A375 (cell line): ENCODE data around the gene PPP3R1.

- RAMPAGE, long total RNA = no peak
Observed at GRCh38 chr2:65266205-65266613, 38.6 kb downstream of the ACTR2 start.

DNA sequence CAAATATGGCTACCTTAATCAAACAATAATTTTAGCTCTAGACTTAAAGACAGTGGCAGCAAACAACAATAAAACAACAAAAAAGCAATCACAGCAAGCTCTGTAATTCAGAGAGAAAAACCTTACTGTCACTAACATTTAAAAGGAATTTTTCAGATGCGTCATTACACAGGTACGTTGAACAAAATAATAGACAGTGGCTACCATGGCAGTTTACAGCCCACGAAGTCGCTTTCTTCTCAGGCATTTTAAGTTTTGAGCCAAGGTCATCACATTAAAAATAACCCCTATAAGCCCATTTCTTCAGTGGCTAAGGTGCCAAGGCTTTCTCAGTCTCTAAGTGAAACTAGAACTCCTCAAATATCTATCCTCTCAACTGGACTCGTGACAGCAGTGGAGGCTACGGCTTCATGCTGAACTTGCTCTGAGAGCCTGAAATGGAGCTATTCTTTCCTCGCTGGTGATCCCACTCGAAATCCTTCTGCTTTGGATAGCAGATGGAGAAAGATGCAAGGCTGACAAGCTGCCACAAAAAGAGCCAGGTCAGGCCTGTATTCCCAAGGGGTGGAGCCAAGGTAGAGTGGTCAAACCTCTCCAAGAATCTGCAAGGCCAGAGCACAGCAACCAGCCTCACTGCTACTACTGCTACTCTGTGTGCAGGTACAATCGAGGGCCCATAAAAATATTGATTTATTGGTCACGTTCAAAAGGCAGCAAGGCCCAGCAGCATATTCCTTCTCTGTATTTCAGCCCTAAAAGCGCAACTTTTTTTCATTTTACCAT is 2.8 kb downstream of the SPRED2 start:
- RAMPAGE, long total RNA = no peak

- RAMPAGE, long total RNA = no peak
Observed at GRCh38 chr2:65577007-65577515, 144.7 kb upstream of the SPRED2 start.

DNA sequence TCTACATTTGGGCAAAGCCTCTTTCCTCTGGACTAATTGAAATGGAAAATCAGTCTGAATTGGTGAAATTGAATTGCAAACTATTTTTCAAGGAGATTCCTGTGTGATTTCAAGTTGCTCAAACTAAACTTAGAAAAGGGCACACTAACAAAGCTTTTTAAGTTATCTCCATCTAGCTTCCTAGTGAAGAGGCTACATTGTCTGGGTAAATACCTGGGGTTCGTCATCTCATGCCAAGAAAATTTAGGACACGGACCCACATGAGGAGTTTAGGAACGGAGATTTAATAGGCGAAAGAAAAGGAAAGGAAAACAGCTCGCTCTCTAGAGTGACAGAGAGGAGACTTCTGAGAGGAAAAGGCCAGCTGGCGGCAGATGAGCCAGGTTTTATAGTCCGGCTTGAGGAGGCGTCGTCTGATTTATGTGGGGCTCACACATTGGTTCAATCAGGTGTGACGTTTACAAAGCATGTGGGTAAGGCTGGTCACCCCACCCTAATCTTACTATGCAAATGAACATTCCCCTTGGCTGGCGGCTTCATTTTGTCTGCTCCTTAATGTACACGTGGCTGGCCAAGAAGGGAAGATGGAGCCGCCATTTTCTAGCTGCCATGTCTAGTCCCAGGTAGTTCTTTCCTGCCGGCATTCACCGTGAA is 298.9 kb upstream of the SPRED2 start:
- RAMPAGE, long total RNA = no peak

DNA sequence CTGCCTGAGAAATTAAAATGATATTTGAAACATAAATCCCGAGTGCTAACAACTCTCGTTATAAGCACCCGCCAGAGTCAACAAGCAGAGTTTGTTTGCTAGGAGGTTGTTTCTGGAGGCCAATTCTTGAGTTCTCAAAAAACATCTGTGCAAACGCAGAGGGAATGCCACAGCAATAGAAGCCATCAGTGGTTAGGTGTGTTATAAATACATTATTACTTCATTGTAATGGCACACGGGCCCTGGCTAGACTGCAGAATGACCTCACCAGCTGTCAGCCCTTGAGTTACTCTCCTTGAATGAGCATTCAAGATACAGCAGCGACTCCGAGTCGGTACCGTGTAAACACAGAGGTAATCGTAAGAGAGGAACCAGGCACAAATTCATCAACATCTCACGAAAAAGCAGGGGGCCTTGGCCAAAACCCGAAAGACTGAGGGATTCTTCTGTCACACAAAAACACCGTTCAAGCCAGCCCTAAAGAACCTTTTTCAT is 133.9 kb upstream of the MEIS1 start:
- RAMPAGE, long total RNA = no peak

- RAMPAGE, long total RNA = no peak
Observed at GRCh38 chr2:66426757-66427077, 8.2 kb upstream of the MEIS1 start.

DNA sequence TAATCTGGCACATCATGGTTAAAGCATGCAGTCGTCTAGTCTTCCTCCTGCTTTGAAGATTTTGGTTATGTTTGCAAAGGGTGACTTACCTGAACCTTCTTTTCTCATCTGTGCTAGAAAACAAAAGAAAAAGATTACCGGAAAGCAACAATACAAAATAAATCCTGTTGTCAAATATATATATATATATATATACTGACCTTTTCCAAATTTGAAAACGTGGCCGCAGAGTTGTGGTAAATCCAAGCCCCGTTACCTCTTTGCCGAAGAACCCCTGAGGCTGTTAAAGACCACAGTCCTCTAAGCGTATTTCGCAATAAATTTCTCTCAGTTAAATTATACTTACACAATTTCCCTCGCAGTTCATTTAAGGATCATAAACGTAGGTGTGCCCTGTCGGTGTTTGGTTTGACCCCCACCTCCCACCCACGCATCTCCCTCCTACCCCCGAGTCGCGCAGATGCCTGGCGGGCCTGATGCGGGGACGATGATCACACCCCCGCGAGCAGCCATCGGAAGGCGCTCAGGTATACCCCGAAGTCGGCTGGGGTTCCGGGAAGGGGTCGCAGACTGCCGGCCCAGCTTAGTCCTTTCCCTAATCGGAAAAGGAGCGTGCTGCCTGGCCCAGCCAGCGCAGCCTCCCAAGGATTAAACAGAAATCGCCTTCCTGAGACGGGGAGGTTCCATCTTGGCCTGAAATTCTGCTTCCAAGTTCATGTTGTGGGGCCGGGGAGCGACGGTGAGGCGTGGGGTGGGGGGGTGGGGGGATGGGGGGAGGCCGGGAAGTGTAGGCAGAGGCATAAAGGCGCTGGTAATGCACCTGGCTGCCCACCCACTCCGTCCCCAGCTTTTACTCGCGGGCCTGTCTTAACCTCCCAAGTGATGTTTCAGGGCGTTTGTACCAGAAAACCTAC is 2.9 kb upstream of the MEIS1 start:
- RAMPAGE, long total RNA = no peak

DNA sequence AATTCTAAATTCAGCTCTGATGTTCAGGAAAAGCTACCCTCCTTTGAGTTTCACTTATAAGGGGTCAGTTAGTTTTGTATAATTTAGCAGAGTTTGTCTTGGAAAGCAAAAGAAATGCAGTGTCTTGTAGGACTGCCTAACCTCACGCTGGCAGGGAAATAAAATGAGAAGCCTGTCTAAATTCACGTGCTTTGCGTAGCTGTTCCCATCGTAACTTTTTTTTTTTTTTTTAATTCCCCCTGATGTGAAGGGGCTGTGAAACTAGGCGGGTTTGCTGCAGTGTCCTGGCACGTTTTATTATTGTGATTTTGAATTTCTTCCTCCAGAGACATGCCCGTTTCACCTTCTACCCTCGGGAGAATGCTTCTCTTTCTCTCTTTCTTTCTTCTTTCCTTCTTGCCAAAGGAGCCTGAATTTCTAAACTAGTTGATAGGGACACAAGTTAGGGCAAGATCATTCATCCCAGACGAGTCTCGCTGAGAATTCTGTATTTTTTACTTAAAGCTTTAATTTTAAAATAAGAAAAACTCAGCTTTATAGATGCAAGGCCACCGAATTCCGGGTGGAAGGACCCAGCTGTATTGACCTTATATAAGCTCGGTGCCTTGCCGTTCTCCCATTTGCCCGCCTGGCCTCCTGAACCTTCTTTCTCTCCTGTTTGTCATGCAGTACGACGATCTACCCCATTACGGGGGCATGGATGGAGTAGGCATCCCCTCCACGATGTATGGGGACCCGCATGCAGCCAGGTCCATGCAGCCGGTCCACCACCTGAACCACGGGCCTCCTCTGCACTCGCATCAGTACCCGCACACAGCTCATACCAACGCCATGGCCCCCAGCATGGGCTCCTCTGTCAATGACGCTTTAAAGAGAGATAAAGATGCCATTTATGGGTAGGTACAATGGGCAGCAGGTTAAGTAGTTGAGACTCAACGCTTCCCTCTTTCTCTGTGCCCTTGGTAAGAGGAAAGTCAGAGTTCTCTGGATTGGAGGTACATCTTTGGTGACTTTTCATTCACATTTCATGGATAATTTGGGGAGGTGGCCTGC is 2.5 kb downstream of the MEIS1 start:
- RAMPAGE, long total RNA = no peak

DNA sequence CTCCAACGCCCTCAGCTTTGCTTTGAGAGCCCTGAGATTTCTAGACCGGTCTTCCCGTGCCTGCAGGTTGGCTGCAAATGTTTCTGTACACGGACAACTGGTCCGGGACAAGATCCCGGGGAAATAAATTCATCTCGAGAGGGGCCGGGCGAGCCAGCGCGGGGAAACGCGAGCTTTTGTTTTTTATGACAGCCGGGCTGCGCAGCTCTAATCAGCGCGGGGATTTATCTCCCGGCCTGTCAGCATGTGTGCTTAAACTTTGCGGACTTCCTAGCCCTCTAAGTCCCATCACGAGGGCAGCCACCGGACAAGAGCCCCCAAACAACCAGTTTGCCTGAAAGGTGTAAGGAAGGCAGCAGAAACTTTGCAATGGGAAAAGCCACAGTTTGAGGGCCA is 5.7 kb downstream of the MEIS1 start:
- RAMPAGE, long total RNA = no peak

GRCh38 chr2:67213215-67213865 is 183.8 kb upstream of the ETAA1 start:
- RAMPAGE, long total RNA = no peak

- RAMPAGE, long total RNA = no peak
Observed at GRCh38 chr2:67331401-67332210, 65.5 kb upstream of the ETAA1 start.

GRCh38 chr2:68201523-68202097 is 43.9 kb downstream of the PNO1 start:
- RAMPAGE, long total RNA = no peak

GRCh38 chr2:68246522-68247276 is 5.6 kb downstream of the PPP3R1 start:
- RAMPAGE, long total RNA = no peak

DNA sequence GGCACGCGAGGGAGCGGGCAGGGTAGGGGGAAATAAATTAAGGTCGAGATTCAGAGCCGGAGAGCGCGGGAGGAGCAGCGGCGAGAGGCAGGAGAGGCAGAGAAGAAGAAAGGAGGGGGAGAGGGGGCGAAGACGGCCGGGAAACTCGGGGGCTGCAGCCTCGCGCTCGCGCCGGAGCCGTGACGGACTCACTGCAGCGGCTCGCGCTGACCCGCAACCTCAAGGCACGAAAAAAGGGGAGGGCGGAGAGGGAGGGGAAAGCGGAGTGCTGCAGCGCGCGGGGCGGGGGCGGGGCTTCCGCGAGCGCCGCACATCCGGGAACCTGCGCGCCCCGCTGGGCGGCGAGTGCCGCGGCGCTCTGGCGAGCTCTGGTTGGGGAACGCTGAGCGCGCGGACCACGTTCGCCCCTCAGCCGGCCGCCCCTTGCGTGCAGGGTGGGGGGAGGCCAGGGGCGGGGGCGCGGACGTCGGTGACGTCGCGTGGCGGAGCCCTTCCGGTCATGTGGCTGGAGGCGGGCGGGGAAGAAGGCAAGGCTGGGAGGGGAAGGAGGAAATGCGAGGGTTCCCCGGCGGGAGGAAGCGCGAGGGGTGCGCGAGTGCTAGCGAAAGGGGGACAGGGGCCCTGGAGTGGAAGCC is at the start of gene PPP3R1:
TSS of gene PPP3R1 (minus strand) at position 228 of the 635 bp plus-strand sequence.
- RAMPAGE, long total RNA = no peak

DNA sequence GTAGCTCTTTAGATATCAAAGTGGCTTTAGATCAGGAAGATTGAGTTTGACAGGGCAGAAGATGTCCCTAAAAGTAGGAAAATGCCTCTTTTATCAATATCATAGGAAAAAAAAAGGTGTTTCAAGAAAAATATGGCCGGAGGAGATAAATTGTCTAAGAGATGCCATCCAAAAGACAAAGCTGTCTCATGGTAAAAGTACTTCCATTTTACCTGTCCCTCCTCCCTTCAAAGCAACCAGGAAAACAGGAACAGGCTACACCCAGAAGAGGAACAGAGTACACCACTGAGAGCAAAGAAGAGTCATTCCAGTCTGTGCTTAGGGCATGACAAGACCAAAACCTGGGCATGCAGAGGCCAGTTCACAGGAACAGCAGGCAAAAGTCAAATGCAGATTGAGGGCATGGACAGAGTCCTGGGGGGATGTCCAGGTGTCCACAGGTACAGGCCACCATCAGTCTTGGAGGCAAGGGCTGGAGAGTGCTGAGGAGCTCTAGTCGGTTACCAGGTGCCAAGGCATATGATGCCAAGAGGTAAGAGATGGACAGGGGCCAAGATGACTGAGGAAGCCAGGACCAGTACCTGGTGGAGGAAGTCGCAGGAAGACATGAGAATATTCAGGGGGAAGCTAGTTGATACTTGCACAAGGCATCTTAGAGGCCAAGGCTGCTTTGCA is 23.7 kb downstream of the PLEK start:
- RAMPAGE, long total RNA = no peak

- RAMPAGE, long total RNA = no peak
Observed at GRCh38 chr2:68426557-68426723, 40.7 kb downstream of the FBXO48 start.

DNA sequence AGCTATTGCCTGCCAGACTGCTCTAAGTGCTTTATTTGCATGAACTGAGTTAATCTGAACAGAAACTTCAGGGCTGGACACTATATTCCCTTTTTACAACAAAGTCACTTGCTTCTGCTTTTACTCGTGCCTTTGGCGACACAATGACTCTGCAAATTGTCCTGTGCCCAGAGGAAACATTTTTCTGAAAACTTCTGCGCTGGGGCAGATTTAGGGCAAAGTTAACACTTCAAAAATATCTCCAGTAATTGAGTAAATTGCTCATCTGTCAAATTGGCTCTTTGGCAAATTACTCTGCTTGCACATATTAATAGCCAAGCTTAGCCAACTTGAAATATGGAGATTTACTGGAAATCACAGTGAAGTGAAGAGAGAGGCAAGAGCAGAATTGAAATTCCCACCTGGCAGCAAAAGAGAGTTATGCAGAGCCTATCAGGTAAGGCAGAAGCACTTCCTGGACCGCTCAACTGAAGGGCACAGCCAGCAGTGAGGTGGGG is 36.4 kb downstream of the BMP10 start:
- RAMPAGE, long total RNA = no peak

DNA sequence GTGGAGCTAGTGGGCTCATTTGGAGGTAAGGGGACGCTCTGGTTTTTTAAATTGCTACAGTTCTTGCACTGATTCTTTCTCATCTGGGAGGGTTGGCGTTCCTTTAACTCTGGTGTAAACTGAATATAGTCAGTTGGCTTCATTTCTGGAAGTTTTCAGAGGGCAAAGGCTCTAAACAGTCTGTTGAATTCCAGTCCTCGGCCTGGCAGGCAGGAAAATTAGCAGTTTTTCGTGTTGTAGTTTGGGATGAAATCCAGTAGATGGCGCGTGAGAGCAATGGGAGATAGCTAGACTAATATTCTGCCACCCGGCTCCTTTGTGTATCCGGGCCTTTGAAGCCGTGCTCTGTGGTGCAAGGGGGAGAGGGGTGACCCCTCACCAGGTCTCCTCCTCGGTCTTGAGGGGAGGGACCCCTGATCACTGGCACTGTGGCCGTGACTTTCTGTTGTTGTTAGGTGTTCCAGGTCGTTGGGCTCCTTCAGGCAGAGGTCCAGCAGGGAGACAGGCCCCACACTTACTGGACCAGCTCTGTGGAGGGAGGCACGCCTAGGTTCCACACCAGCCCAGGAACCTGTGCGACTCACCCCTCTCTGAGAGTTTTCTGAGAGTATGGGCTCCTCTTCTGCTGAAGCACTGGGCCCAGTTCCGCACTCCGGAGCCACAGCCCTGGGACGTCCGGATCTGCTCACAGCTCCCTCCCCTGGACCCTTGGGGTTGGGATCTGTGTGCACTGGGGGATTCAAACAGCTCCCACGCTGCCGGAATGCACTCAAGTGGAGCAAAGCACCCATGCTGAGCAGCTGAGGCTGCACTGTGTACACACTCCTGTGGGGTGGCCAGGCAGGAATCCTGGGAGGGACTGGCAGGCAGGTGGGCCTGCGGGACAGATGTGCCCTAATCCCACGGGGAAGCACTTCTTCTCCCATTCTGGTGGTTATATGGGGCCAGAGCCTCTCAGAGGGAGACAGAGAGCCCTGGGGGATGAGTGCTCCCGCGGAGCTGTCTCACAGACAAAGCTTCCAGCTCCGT is 9.0 kb downstream of the GKN2 start:
- RAMPAGE, long total RNA = no peak

GRCh38 chr2:69016760-69017659 is 4.0 kb downstream of the ANTXR1 start:
- RAMPAGE, long total RNA = no peak

GRCh38 chr2:69388075-69388573 is 1.1 kb upstream of the GFPT1 start:
- RAMPAGE, long total RNA = no peak